Heart right ventricle (tissue), 2 donors: ENCODE data around the genes HAUS5 and ZBTB32.

DNA sequence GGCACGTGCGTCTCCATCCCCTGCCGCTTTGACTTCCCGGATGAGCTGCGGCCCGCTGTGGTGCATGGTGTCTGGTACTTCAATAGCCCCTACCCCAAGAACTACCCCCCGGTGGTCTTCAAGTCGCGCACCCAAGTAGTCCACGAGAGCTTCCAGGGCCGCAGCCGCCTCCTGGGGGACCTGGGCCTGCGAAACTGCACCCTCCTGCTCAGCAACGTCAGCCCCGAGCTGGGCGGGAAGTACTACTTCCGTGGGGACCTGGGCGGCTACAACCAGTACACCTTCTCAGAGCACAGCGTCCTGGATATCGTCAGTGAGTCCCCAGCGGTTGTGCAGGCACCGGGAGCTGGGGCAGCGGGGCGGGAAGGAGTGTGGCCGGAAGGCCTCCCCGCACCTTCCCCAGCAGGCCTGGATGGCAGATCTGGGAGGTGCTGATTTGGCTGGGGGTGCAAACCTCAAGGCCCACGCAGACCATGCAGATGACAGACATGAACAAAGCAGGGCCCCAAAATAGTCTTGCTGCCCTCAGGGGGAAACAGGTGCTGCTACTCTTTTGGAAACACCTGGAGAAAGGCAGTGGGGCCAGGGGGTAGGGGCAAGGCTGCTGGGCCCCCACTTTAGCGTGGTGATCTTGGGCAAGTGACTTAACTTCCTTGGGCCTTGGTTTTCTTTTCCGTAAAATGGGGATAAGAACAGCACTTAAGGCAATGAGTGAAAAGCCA lies 3.9 kb downstream of the MAG start:
- PRO-cap, 2 experiments = no peak in any of the 2 experiments

DNA sequence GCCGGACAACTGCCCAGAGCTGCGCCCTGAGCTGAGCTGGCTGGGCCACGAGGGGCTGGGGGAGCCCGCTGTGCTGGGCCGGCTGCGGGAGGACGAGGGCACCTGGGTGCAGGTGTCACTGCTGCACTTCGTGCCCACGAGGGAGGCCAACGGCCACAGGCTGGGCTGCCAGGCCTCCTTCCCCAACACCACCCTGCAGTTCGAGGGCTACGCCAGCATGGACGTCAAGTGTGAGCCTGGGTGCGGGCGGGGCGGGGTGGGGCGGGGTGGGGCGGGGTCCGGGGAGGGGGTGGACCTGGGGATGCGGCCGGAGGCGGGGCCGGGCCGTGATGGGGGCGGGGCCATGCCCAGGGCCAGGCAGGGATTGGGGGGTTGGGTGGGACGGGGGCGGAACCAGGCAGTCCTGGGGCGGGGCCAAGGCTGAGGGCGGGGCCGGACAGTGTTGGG lies 7.7 kb downstream of the MAG start:
- PRO-cap, 2 experiments = no peak in any of the 2 experiments

- PRO-cap, 2 experiments = no peak in any of the 2 experiments
These were observed 18.4 kb upstream of the CD22 start for GRCh38 chr19:35310393-35311172.

DNA sequence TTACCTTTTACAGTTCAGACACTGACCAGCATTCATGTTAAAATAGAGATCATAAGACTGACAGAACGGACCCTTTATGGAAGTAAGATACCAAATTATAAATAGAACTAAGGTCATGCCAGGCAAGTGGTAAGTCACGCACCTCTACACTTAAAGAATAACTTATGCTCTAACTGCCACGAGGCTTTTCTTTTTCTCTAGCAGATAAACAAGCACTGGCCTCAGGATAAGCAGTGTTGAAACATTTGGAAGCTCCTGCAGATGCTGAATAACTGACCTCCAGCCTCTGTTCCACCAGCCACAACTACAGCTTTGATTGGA lies 28.4 kb downstream of the GPR42 start:
- PRO-cap, 2 experiments = no peak in any of the 2 experiments

DNA sequence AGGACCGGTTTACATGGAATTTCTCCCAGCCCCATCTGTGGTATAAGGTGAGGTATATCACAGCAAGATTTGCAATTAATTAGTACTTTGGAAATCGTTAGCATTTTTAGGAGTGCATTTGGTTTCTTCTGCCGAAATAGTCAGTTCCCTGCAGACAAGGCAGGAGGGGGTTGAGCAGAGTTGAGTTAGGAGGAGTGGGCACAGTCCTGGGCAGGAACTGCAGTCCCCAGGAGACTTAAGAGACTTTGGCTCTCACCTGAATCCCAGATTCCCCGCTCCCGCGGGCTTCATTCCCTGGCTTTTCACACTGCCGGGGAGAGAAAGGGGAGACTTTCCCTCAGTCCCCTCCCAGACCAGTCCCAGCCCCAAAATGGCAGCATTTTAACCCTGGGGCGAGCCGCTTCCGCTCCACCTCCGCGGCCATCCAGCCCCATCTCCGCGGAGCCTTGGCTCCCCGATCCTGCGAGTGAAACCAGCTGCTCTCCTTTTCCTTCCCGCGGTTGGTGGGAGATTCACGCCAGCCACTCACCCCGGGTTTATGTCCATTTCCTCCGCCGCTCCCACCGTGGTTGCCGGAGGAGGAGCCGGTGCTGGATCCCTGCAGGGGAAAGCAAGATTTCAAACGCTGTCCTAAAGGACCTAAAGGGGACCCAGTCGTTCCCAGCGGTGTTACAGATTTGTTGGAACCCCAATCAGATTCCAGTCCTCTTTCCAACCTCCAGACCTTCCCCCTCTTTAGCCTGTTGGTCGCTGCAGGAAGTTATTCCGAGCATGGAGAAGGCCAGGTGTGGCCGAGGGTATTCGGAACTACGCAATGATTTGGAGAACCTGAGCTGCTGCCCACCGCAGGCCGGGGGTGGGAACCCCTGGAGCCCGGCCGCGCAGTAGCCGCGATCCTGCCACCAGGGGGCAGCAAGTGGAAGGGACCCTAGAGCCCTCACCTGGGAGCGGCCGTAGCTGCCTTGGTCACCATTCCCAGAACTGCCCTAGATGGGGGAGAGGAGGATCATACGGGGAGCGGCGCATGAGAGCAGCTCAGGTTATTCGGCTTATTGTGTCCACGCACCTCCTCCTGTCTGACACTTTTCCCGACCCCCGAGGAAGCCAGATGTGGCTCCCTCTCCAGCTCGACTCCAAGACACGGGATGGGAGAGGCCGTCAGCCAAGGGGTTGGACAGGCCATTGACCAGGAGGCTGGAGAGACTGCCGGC lies 3.4 kb downstream of the DMKN start:
- PRO-cap, 2 experiments = no peak in any of the 2 experiments

- PRO-cap, 2 experiments = no peak in any of the 2 experiments
These were observed 10.6 kb downstream of the PMIS2 start for GRCh38 chr19:35596543-35596931.

- PRO-cap, 2 experiments = peak in 2 of 2 experiments; most common plus-strand start chr19:35612754 (in 2); most common minus-strand start chr19:35612664 (in 2)
These were observed at the start of gene HAUS5 for GRCh38 chr19:35612487-35612977. Gene HAUS5 (plus strand): TSS chr19:35612735.

DNA sequence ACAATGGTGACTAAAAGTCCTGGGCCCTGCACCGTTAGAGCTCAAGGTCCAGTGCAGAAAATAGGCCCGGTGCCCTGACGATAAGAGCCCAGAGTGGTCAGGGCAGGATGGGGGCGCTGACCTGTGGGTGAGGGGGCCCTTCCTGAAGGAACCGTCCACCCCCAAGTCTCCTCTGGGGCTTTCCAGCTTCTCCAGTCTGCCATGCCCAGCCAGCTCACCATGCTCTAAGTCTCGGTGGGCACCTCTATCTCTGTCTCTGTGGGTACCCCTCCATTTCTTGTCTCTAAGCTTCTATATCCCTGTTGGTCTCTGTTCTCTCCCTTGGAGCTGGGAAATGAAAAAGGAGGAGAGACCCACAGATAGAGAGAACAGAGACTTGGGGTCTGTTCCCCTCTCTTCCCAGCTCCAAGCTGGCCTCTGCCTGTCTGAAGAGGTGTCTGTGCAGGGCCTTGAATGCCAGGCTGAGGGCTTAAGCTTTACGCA lies 3.5 kb upstream of the ETV2 start:
- PRO-cap, 2 experiments = no peak in any of the 2 experiments

GRCh38 chr19:35644951-35645550 lies 3.1 kb upstream of the COX6B1 start:
- PRO-cap, 2 experiments = peak in 2 of 2 experiments; most common plus-strand start chr19:35645244 (in 2); most common minus-strand start chr19:35645117 (in 2)

- PRO-cap, 2 experiments = no peak in any of the 2 experiments
These were observed at the start of gene ZBTB32 for GRCh38 chr19:35704385-35704790. Gene ZBTB32 (plus strand): TSS chr19:35704558.

- PRO-cap, 2 experiments = no peak in any of the 2 experiments
These were observed 4.7 kb upstream of the KMT2B start for GRCh38 chr19:35712823-35713796.

- PRO-cap, 2 experiments = no peak in any of the 2 experiments
These were observed 3.2 kb upstream of the KMT2B start for GRCh38 chr19:35714495-35715117.

DNA sequence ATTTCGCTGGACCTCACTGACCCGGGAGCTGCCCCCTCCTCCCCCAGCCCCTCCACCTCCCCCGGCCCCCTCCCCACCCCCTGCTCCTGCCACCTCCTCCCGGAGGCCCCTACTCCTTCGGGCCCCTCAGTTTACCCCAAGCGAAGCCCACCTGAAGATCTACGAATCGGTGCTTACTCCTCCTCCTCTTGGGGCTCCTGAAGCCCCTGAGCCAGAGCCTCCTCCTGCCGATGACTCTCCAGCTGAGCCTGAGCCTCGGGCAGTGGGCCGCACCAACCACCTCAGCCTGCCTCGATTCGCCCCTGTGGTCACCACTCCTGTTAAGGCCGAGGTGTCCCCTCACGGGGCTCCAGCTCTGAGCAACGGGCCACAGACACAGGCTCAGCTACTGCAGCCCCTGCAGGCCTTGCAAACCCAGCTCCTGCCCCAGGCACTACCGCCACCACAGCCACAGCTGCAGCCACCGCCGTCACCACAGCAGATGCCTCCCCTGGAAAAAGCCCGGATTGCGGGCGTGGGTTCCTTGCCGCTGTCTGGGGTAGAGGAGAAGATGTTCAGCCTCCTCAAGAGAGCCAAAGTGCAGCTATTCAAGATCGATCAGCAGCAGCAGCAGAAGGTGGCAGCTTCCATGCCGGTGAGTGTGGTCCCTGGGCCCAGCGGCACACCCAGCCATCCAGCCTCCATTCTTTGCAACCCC lies 3.5 kb downstream of the KMT2B start:
- PRO-cap, 2 experiments = no peak in any of the 2 experiments

- PRO-cap, 2 experiments = no peak in any of the 2 experiments
These were observed 339 bp downstream of the HSPB6 start for GRCh38 chr19:35756616-35756764.

GRCh38 chr19:35757095-35758023 lies 530 bp upstream of the HSPB6 start:
- PRO-cap, 2 experiments = peak in 2 of 2 experiments; most common plus-strand start chr19:35757548 (in 1); most common minus-strand start chr19:35757318 (in 2)

GRCh38 chr19:35900291-35900965 lies 1.9 kb upstream of the HCST start:
- PRO-cap, 2 experiments = peak in 2 of 2 experiments; most common plus-strand start chr19:35900654 (in 2); most common minus-strand start chr19:35900540 (in 2)

GRCh38 chr19:36151111-36152001 lies 891 bp downstream of the COX7A1 start:
- PRO-cap, 2 experiments = peak in 2 of 2 experiments; most common plus-strand start chr19:36151705 (in 2); most common minus-strand start chr19:36151478 (in 1)

DNA sequence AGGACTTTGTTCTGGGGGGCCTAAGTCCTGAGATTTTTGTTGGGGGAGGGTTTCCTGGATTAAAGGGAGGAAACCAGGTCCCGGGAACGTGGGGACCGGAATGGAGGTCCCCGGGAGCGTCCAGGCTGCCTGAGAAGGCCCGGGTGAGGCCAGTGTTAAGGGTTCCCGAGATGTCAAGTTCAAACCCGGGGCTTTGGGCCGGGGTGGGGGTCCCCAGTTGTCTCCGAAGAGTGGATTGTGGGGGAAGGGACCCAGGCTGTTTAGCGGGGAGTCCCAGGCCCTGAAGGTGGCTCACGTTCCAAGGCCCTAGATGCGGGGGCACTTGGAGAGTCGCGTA lies 277 bp downstream of the COX7A1 start:
- PRO-cap, 2 experiments = no peak in any of the 2 experiments

GRCh38 chr19:36169195-36169784 lies 17.0 kb upstream of the COX7A1 start:
- PRO-cap, 2 experiments = no peak in any of the 2 experiments

- PRO-cap, 2 experiments = peak in 2 of 2 experiments; most common plus-strand start chr19:36489977 (in 1); most common minus-strand start chr19:36489861 (in 2)
These were observed 435 bp upstream of the ZNF566 start for GRCh38 chr19:36489758-36490233.